ENCODE data around the genes ZNF763, ZNF442 and GADD45GIP1.

- PRO-cap = no peak
Measured at GRCh38 chr19:11577950-11579289, 975 bp upstream of the ACP5 start.

- PRO-cap = no peak
Measured at GRCh38 chr19:11583900-11584420, 6.5 kb upstream of the ACP5 start.

- PRO-cap = no peak
Measured at GRCh38 chr19:11929967-11930674, 5.2 kb downstream of the ZNF700 start.

- PRO-cap = bidirectional peak, plus-strand start at chr19:11965018, minus-strand start at chr19:11964903; unidirectional peak, plus-strand start at chr19:11965312; bidirectional peak, plus-strand start at chr19:11965506, minus-strand start at chr19:11965428
Measured at GRCh38 chr19:11964361-11965795, at the start of gene ZNF763. Gene ZNF763, plus strand, starts transcription at chr19:11965040.

- PRO-cap = unidirectional peak, minus-strand start at chr19:12365475; bidirectional peak, plus-strand start at chr19:12365809, minus-strand start at chr19:12365637
Measured at GRCh38 chr19:12365108-12366170, at the start of gene ZNF442. Gene ZNF442, minus strand, starts transcription at chr19:12365683.

GRCh38 chr19:12646353-12646915 is 20.1 kb downstream of the MAN2B1 start:
- PRO-cap = no peak

DNA sequence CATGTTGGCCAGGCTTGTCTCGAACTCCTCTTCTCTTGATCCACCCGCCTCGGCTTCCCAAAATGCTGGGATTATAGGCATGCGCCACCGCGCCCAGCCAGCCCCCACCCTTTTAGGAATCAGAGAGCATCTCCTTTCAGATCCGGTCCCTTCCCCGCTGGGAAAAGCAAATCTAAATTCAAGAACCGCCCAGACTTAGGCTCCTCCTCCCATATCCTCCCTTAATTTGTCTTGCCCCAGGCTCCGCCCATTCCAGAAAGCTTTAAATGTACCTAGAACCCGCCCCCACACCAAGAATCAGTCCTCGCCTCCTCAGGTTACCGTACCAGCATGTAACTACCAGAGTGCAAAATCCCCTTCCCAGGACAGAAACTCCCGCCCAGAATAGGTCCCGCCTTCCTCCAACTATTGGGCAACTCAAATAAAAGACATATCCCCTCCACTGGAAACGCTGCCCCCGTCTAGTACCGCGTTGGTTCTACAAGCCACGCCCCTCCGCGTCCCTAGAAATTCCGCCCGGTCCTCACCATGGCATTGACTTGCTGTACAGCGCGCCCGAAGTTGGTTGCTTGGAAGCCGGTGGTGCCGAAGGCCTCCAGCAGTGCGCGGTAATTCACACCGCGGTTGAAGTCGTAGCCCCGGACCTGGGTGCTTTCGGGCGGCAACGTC is 513 bp downstream of the DHPS start:
- PRO-cap = unidirectional peak, plus-strand start at position 293 of the sequence; bidirectional peak, plus-strand start at position 534 of the sequence, minus-strand start at position 324 of the sequence

- PRO-cap = no peak
Measured at GRCh38 chr19:12749889-12750637, 1.5 kb upstream of the BEST2 start.

GRCh38 chr19:12793336-12794481 is 2.4 kb downstream of the JUNB start:
- PRO-cap = bidirectional peak, plus-strand start at chr19:12793730, minus-strand start at chr19:12793567; bidirectional peak, plus-strand start at chr19:12794046, minus-strand start at chr19:12793971

DNA sequence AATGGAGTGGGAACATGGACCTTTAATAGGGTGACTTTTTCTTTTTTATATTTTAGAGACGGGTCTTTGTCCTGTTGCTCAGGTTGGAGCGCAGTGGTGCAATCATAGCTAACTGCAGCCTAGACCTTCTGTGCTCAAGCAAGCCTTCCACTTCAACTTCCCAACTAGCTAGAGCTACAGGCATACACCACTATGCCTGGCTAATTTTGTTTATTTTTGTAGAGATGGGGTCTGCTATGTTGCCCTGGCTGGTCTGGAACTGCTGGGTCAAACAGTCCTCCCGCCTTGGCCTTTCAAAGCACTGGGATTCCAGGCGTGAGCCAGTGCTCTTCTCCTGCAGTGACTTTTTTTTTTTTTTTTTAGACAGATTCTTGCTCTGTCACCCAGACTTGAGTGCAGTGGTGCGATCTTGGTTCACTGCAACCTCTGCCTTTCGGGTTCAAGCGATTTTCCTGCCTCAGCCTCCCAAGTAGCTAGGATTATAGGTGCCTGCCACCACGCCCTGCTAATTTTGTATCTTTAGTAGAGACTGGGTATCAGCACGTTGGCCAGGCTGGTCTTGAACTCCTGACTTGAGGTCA is 3.3 kb downstream of the JUNB start:
- PRO-cap = no peak

DNA sequence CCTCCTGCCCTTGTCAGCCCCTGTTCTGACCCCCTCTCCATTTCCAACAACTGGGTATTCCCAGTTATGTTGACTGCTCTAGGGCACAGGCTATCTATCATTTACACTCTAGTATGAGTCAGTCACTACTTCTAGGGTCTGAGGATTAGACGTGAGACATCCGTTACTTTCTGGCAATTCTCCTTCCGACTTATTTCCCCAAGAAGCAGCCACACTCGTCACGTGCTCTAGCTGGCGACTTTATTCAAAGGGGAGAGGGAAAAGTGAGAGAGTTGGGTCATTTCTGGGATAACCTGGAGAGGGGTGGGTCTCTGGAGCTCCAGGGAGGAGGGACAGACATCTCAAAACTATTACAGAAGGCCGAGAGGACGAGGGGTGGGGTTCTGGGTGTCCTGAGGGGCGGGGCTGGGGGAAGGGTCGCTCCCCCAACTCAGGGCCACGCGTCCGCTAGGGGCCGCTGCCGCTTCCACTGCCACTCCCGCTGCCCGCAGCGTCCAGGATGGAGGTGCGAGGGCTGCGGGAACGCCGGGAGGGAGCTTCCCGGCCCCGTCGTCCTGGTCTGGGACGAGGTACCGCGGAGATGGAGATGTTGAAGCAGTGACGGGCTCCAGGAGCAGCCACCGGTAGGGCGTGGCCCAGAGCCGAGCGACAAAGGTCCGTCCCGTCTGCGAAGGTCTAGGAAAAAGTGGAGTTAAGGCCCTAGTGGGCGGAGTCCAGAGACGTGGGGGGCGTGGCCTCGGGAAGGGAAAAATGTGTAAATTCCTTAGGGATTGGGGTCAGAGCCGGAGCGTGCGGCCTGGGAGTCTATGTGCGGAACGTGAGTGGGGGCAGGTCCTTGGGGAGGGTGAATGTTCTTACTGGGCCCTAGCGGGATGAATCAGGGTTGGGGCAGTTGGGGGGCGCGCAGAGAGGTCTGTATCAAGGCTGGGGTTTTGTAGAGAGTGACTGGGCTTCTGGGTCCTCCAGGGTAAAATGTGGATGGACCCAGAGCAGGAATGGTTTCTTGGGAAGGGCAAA is 8.8 kb downstream of the RTBDN start:
- PRO-cap = no peak

DNA sequence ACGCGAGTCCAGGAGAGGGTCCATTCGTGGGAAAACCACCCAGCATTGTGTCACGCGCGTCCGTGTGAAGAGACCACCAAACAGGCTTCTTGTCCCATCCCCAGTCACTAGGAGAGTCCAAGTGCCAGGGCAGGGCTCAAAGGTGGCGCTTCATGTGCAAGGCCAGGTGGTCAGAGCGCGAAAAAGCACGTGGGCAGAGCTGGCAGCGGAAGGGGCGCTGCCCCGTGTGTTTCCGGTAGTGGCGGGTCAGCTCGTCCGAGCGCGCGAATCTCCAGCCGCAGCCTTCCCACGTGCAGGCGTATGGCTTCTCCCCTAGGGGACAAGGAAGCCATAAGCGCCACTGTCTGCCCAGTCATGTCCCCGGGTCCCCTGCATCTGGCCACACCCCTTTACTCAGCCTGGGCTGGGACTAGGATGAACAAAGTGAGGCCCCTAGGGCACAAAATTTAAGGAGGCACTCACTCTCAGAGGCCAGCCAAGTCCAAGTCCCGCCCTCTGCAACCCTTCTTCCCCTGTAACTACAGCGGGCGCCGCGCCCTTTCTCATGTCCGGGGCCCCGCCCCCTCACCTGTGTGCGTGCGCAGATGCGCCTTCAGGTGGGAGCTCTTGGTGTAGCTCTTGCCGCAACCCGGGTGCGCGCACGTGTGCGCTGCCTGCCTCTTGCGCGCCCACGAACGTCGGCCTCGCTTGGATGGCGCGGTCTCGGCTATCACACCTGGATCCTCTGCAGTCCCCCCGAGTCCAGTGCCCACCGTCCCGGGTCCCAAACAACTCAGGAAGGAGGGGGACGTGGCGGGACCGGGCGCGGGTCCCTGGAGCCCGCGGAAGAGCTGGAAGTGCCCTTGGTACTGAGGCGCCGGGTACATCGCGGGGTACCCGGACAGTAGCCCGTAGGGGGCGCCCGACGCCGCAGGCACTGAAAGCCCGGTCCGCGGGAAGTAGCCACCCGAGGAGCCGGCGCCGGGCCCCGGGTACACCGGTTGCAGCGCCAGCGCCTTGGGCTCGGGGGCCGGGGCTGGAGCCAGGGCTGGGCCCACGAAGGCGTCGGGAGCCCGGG is 1.9 kb downstream of the KLF1 start:
- PRO-cap = bidirectional peak, plus-strand start at position 612 of the sequence, minus-strand start at position 377 of the sequence

GRCh38 chr19:12940716-12941310 is 2.4 kb downstream of the CALR start:
- PRO-cap = no peak

DNA sequence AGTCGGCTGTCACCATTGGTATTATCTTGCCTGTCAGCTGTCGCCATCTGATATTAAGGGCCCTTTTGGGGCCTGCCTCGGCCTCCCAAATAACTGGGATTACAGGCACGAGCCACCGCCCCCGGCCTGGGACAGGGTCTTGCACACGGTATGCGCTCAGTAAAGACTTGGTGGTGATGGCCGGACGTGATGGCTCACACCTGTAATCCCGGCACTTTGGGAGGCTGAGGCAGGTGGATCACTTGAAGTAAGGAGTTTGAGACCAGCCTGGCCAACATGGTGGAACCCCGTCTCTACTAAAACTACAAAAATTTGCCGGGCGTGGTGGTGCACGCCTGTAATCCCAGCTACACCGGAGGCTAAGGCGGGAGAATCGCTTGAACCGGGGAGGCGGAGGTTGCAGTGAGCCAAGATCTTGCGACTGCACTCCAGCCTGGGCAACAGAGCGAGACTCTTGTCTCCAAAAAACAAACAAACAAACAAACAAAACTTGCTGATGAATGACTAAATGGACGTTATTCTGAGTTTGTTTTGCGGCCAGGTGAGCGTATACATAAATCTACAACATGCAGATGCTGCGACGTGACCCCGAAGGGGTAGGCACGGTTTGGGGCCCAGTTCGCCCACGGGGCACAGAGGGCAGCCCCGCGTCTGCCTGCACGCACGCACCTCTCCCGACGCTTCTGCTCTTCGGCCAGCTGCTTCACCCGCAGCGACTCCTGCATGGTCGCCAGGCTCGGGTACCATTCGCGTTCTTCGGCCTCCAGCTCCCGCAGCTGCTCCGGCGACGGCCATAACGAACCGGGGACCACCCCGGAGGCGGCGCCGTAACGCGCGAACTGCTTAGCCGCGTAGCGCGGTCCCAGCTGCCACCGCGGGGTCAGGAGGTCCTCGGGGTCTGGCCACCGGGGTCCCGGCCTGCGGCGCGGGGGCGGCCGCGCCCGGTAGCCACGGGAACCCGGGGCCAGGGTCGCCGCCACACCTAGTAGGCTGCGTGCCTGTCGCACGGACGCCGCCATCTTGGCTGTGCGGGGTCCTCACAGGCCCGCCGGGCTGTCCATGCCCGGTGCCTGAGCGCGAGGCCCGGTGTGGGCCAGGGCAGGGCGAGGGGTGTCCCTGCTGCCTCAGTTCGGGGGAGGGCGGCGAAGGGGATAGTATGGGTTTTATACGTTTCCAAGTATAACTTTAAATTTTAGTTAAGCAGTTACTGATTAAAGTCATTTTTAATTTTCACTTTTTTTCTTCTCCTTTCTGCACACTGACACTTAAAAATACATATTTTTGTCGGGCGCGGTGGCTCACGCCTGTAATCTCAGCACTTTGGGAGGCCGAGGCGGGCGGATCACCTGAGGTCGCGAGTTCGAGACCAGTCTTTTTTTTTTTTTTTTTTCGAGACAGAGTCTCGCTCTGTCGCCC is at the start of gene GADD45GIP1:
Gene GADD45GIP1 (minus strand): TSS at position 1,030 of the 1,416 bp plus-strand sequence.
- PRO-cap = bidirectional peak, plus-strand start at position 1,079 of the sequence, minus-strand start at position 1,022 of the sequence

GRCh38 chr19:12965686-12965971 is 3.7 kb upstream of the DAND5 start:
- PRO-cap = no peak

GRCh38 chr19:12983248-12983867 is 11.9 kb upstream of the NFIX start:
- PRO-cap = no peak

DNA sequence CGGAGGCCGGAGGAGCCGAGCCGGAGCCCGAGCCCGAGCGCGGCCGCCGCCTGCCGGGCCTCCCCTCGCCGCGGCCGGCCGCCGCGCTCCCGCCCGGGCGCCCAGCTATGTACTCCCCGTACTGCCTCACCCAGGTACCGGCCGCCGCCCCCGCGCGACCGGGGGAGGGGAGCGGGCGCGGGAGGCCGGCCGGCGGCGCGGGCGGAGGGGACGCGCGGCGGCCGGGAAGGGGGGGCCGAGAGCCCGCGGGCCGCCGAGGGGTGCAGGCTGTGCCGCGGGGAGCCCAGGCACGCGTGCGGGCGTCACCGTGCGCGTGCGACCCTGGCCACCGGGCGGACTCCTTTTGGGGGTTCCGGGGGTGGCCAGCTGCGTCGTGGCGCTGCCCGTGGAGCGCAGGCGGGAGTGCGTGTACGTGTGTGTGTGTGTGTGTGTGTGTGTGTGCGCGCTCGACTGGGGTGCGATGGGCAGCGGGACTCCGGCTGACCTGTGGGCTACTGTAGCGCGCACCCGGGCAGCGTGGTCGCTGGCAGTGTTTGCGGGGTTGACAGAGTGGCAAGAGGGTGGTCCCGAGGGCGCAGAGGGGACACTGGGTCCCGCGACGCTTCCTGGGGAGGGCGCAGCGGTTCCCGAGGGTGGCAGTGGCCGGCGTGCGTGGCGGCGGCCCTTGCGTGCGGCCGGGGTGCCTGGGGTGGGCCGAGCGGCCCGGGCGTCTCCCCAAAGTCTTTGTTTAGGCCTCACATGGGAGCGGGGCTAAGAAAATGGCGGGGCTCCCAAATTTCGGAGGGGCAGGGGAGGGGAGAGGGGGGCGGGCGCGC is 663 bp downstream of the NFIX start:
- PRO-cap = no peak

GRCh38 chr19:13014548-13015006 is 19.3 kb downstream of the NFIX start:
- PRO-cap = no peak

GRCh38 chr19:13121297-13121655 is 3.2 kb downstream of the NACC1 start:
- PRO-cap = no peak

- PRO-cap = no peak
Measured at GRCh38 chr19:13599942-13600403, 93.7 kb upstream of the CACNA1A start.

Data from Metastatic Pancreatic Carcinoma in the Ovary (tissue), 1 donor.